Breast epithelium (tissue), 2 donors: ENCODE measurements around a stretch of chr18.

GRCh38 chr18:79409708-79410218 is 14.0 kb downstream of the NFATC1 start:
- PRO-cap, result no peak
- RAMPAGE, long total RNA, 2 experiments, result no peak in any of the 2 experiments

- PRO-cap, result no peak
- RAMPAGE, long total RNA, 2 experiments, result no peak in any of the 2 experiments
Measured at GRCh38 chr18:79466472-79467145, 70.9 kb downstream of the NFATC1 start.

DNA sequence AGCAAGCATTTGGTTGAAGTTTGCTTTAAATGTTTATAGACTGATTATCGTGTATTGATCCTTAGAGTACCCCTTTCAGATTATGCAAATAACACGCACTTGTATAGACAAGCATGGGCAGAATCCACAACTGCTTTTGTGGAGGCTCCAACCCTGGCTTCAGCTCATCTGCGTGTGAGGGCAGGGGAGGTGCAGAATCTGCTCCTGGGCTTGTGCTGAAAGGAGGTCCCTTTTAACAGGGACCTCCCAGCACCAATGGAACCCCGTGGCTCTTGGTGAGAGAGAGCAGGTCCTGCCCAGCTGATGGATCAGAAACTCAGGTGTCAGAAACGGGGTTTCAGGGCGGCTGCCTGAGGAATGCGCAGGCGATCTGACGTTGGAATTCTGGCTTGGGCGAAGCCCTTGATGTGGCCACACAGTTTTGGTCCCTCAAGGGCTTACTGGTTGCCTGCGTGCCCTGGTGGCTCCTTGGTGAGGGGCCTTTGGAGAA is 3.7 kb downstream of the CTDP1 start:
- PRO-cap, result no peak
- RAMPAGE, long total RNA, 2 experiments, result no peak in any of the 2 experiments

- PRO-cap, result no peak
- RAMPAGE, long total RNA, 2 experiments, result no peak in any of the 2 experiments
Measured at GRCh38 chr18:79684020-79684633, 4.5 kb downstream of the CTDP1 start.

DNA sequence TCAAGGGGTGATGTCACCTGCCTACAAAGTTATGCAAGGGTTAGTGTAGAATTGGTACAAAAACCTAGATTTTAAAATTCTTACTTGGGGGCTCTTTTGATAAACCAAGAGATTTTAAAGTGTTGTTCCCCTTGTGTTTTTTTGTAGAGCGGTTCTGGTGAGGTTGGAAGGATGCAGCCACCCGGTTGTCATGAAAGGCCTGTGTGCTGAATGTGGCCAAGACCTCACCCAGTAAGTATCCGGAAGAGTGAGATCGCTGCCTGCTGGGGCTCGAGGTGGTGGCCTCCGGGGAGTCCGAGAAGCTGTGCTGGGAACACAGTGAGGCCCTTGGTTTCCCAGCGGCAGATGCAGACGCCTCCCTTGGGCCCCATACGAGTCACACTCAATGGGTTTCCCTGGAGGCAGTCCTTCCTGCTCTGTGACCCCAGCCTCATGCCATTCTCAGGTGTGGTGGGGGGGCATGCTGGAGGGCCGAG is 15.5 kb downstream of the CTDP1 start:
- PRO-cap, result no peak
- RAMPAGE, long total RNA, 2 experiments, result no peak in any of the 2 experiments

- PRO-cap, result no peak
- RAMPAGE, long total RNA, 2 experiments, result no peak in any of the 2 experiments
Measured at GRCh38 chr18:79738315-79738766, 58.7 kb downstream of the CTDP1 start.

DNA sequence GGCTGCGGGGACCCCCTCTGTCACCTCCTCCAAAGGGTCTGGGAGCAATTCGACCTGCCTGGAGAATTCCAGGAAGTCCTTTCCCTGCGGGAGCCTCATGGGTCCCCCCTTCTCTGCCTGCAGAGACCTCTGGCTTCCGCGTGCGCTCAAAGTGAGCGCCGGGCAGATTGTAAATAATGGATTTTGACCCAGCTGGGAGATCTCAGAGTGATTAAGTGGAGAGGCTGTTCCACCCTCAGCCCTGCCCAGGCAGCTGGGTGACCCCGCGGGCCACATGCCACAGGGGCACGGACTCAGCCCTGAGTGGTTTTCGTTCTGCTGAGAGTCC is 1.2 kb downstream of the KCNG2 start:
- PRO-cap, result no peak
- RAMPAGE, long total RNA, 2 experiments, result no peak in any of the 2 experiments

GRCh38 chr18:79899383-79899904 is 52.0 kb downstream of the SLC66A2 start:
- PRO-cap, result no peak
- RAMPAGE, long total RNA, 2 experiments, result no peak in any of the 2 experiments

DNA sequence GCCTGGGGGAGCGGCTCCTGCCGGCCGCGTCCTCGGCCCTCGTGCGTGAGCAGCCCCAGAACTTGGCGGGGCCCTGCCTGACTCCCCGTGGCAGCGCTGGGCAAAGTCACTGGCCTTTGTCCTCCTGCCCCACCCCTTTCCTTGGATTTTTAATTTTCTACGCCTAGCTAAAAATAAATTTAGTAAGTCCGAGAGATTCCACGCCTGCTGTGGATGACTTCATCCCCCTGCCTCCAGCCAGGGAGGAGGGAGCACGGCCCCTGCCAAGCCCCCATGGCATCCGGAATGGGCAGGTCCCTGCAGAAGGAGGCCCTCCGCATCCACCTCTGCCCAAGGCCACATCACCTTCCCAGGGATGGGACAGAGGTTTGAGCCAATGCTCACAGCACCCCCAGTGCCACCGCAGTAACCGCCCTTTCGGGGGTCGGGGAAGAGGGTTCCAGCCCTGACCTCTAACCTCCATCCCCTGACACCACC is 51.5 kb downstream of the SLC66A2 start:
- PRO-cap, result no peak
- RAMPAGE, long total RNA, 2 experiments, result no peak in any of the 2 experiments

GRCh38 chr18:79917889-79918474 is 33.5 kb downstream of the SLC66A2 start:
- PRO-cap, result no peak
- RAMPAGE, long total RNA, 2 experiments, result no peak in any of the 2 experiments

DNA sequence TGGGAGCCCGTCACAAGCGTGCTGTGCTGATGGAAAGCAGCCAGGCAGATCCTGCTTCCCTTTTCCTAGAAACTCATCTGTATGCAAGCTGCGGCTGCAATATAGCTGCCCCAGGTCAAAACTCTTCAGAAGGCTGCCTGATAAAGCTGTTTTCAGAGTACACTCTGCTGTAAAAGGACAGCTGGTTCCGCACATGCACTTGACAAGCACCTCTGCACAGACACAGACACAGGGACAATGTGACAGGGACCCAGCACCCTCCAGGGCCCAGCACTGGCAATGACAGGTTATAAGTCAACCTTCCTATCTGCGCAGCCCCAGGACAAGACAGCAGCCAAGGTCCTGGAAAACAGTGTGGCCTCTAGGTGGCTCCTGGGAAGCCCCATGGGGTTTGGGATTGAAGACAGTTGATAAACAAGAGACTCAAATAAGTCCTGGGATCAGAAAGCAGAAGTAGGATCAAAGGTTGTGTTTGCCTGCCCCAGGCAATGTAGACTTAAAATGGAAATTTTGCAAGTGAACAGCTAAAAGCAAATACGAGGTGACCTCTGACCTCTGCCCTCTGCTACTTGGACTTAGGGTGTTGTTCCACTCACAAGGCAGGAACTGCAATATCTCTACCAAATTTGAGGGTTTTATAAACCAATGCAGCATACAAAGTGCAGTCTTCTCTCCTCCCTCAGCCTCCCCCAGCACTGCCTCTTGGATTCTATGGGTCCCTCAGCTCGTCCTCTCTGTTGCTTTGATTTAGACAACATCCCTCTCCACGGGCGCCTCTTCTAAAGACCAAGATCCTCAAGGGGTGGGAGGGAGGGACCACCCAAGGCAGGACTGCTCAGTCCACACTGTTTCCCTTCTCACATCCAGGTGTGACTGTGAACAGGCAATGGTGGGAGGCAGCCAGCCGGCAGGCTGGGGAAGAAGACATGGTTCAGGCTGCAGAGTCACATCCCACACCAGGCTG is 16.8 kb downstream of the SLC66A2 start:
- PRO-cap, result no peak
- RAMPAGE, long total RNA, 2 experiments, result no peak in any of the 2 experiments

DNA sequence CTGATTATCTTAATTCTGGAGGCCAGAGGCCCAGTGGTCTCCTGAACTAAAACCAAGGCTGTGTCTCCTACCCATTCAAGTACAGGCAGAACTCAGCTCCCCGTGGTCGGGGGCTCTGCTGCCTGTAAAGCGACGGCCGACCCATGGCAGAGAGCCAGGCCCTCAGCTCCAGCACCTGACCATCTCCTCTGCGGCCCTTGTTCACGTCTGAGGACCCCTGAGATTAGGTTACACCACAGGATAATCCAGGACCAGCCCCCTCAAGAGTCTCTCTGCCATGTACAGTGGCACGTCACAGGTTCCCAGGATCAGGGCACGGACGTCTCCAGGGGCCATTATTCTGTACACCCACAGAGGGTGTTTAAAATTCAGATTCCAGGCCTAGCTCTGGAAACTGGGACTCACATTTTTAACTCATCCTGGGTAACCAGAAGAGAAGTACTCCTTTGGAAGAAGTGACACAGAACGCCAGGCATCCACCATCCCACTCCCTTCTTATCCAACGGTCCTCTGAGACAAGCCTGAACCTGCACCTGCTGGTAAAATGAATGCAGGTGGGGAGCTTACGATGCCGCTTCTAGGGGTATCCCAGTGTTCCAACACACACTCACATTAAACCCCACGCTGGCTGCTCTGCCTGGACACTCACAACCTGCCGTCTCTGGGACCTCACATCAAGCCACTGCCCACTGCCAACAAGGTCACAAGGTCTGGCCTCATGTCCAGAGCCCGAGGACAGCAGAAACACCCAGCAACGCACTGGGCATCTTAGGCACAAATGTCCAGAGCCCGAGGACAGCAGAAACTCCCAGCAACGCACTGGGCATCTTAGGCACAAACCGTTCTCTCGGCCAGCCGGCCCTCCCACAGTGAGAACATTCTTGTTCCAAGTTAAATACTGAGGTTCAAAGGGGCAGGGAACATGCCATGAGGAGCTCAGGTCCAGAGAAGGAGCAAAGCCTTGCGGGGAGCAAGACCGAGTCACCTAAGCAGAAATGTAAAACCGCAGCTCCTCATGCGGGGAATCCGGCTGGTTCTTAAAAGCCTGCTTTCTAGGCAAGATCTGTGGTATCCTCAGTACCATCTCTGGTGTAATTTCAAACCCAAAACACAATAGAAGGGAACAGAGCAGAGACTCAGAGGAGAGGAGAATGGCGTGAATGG is 10.0 kb downstream of the SLC66A2 start:
- PRO-cap, result no peak
- RAMPAGE, long total RNA, 2 experiments, result no peak in any of the 2 experiments

DNA sequence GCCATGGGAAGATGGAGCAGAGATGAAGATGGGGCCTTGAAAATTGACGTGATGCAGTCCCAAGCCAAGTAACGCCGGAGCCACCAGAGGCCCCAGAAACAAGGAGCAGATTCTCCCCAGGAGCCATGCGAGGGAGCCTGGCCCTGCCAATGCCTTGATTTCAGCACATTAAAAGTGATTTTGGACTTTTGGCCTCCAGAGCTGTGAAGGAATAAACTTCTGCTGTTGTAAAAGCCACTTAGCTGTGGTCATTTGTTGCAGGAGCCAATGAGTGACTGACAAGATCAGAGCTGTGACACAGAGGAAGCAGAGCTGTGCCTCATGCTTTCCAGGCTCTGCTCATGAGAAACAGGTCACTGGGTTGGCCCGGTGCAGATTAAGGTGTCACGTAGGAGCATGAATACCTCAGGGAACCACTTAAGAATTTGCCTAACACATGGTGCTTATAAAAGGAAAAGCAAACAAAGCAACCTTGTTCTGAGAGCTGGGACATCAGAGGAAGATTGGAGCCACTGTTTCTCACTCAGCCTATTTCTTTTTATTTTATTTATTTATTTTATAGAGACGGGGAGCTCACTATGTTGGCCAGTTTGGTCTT is 2.8 kb upstream of the SLC66A2 start:
- PRO-cap, result no peak
- RAMPAGE, long total RNA, 2 experiments, result no peak in any of the 2 experiments

GRCh38 chr18:79977380-79977953 is 10.9 kb downstream of the TXNL4A start:
- PRO-cap, result no peak
- RAMPAGE, long total RNA, 2 experiments, result no peak in any of the 2 experiments

DNA sequence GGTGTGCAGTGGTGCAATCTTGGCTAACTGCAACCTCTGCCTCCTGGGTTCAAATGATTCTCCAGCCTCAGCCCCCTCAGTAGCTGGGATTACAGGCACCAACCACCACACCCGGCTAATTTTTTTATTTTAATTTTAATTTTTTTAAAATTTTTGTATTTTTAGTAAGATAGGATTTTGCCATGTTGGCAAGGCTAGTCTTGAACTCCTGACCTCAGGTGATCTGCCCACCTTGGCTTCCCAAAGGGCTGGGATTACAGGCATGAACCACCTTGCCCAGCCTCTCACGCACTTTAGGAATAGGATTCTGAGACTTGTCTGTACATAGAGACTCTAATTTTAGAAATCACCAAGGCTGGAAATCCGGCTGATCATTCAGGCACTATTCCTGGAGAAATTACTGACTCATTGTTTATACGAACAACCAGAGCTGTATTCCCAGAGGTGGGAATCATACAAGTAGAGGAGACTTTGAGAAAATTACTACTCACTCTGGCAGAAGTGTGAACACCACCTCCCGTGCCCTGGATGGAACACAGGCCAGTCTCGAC is 6.0 kb upstream of the ADNP2 start:
- PRO-cap, result no peak
- RAMPAGE, long total RNA, 2 experiments, result no peak in any of the 2 experiments

DNA sequence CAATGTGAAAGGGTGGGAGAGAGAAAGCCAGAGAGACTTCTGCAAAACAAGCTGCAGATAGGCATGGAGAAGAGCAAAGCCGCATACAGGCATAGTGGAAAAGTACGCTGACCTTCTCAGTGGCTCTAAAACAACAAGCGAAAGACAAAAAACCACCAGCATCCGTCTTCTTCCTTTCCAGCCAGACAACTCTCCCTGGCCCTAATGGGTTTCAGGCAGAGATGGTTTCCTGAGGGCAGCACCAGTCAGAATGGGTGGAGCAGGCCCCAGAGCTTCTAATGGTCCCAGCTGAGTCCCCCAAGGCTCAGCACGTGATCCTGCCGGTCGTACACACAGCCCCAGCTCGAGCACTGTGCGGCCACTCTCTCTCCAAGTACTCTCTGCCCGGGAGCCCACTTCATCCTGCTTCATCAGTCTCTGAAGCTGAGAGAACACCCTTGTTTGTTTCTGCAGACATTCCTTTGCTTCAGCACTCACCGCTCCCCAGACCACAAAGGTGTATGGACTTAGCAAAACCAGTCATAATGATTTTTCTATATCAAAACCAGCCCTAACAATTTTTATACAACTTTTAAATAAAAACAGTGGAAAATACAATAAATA is 64.0 kb downstream of the PARD6G start:
- PRO-cap, result no peak
- RAMPAGE, long total RNA, 2 experiments, result no peak in any of the 2 experiments